GM12891 (cell line): ENCODE results near the genes FGR and PTAFR.

DNA sequence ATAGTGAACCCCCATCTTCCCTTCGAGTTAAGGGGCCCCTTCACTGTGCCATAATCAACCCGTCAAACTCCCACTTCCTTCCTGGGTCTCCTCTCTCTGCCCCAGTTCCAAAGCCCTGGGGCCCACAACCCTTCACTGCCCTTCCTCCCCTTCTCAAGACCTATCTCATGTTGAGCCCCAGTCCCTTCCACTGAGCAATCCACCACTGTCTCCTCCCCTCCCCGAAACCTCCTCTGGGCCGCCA, 42.1 kb upstream of the WASF2 start:
- RRBS, result no CpG with 5 or more reads among the region's 4 CpGs

DNA sequence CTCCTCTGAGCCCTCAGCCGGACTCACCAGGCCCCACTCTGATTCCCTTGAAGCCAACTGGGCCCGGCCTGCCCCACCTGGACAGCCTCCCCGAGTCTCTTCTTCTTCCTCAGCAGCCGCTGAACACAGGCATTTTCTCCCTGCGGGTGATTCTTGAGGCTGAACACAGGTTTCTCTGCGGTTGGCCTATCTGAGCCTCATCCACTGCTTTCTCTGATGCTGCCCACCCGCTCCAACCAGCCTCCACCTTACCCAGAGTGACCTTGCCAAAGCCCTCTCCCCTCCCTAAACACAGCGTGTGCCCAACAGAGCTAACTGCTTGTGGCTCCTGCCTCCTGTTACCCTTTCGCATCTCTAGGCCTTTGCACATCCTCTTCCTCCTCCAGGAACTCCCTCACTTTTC, 42.5 kb upstream of the WASF2 start:
- RRBS, result no CpG with 5 or more reads among the region's 9 CpGs

DNA sequence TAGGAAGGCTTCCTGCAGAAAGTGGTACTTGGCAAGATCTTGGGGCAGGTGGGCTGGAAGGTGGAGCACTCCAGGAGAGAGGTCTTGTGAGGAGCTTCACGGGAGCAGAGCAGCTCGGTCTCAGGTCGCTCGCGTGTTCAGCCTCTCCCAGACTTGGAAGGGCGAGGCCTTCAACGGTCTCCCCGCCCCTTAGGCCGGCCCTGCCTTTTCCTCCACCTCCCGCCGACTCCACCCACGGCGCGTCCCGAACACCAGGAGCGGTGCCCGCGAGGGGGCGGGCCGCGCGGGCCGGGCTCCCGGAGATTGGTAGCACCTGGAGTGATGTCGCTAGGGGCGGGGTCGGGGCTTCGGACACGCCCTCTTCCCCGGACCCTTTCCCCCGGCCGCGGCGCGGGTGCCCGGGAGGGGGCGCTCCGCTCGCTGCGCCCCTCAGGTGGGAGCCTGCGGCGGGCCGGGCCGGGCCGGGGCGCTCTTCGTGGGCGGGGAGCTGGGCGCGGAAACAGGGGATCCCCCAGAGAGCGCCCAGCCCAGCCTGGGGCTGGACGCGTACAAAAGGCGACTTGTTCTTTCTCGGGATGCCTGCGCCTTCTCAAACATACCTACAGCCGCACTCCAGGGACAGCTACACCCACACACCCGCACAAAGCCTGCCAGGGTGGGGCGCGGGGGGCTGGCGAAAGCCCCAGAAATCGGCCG, 35.5 kb downstream of the AHDC1 start:
- RRBS, result under 1% methylated on average over 26 of the region's 63 CpGs

DNA sequence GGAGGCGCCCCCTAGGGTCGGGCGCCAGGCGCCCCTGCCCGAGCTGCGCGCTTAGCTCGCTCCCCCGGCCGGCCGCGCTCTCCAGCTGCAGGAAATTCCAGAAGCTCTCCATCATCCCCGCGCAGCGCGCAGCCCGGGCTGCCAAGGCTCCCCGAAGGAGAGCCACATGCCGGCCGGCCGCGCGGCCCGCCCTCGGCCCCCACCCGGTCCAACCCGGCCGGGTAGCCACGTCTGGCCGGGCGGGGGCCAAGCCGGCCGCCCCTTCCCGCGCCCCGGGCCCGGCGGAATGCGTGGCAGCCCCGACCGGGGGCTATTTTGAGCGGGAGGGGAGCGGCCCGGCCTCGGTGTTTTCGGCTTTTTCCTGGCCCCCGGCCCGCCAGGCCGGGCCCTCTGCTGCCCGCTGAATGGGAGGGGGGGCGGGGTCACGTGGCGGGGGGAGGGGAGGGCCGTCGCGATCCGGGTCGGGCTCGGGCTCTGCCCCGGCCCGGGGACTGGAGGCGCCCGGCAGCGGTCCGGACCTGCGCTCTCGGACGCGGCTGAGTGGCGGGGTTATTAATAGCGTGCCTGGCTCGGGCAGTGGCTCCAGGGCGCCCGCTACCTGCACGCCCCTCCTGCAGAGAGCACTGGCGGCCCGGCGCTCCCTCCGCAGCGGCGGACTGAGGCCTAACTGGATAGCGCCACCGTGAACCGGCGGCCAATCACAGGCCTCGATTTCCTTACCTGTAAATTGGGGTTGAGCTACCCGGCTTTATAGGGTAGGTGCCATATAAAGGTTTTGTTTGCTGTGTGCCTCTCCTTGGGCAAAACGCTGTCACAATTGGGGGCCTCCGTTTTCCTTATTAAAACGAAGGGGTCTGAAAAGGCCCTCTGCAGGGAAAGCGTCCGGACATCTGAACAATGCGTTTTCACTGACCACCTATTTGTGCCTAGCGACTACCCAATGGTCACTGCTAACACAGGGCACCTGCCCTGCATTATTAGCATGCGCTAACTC, 28.2 kb downstream of the AHDC1 start:
- RRBS, result 3% methylated on average over 19 of the region's 95 CpGs

DNA sequence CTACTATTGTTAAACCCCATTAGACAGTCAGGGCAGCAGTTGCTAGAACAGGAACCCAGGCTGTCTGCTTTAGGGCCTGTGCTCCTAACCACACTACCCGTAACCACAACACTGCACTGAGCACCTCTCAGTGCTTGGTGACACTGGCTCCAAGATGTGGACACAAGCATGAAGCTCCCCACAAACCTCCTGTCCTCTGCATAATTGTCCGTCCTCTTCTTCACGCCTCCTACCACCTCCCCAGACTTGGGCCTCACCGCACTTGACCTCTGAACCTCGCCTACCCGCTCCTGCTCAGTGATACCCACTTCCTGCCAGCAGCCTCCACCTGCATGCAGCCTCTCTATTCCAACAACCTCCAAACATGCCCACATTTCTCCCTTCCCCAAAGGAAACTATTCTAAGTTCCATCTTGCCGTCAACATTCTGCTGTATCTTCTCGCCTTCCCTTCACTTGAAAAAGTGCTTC, 14.5 kb upstream of the AHDC1 start:
- RRBS, result no CpG with 5 or more reads among the region's 8 CpGs

DNA sequence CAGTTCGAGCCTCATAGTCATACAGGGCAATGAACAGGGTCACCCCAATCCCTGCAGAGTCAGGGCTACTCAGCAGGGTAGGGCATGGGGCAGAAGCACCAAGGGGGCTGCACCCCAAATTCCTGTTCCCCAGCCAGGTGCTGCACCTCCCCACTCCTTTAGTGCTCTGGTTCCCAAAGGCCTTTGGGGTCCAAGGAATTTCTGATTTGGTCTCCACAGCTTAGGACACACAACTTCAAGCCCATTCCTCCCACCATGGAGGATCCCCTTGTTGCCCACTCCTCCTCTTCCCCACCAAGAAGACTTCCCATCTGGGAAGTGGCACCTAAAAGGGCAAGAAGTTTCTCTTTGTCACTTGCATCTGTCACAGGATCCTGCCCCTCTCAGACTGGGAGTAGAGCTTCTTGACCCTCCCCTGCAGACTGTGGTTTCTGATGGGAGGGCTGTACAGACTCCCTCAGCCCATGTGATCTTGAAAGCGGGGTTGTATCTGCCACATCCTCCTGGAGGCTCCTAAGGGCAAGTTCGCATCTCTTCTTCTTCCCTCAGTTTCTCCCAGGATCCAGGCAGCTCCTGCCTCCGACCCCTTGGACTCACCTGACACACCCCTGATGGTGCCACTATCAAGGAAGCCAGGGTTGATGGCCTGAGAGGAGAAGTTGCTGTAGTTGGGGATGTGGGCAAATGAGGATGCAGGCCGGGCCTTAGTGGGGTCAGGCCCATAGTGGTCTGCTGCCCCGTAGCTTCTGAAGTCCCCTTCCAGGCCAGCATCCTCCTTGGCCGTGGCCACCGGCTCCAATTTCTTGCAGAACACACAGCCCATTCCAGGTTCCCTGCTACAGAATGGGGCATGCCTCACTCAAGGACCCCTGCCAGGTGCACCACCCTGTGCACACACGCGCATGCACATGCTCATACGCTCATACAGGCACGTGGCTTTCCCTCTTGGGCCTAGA, 11.6 kb downstream of the FGR start:
- RRBS, result 100% methylated on average over 3 of the region's 12 CpGs

- RRBS, result no CpG with 5 or more reads among the region's 32 CpGs
Measured at GRCh38 chr1:27634945-27635436, at the start of gene FGR. Gene FGR (minus strand): TSS chr1:27635185.

DNA sequence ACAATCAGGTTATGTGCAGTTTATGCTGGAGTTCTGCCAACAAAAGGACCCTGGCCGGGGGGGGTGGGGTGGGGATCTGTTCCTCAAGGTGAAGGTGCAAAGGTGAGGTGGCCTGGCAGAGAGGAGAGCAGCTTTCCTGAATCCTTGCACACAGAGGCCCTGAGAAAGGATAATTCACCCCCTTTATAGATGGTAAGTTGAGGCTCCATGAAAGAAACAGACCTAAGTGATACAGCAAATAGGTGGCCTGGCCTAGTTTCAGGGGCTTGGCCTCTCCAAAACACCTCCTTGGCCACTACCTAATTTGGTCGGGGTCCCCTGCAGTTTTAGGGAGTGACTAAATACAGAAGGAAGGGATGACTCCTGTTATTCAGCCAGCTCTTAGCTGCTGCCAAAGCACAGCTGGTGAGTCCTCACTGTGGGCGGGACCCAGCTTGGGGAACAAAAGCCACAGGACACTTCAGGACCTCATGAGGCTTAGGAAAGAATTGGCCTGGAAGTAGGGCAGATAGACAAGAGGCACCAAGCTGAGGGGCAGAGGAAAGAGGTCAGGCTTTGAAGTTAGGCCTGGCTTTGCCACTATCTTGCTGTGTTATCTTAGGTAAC, 16.0 kb downstream of the IFI6 start:
- RRBS, result no CpG with 5 or more reads among the region's 3 CpGs

- RRBS, result no CpG with 5 or more reads among the region's 1 CpG
Measured at GRCh38 chr1:27755136-27755553, 17.9 kb upstream of the STX12 start.

- RRBS, result no CpG with 5 or more reads among the region's 7 CpGs
Measured at GRCh38 chr1:27886949-27887593, 14.7 kb downstream of the THEMIS2 start.

DNA sequence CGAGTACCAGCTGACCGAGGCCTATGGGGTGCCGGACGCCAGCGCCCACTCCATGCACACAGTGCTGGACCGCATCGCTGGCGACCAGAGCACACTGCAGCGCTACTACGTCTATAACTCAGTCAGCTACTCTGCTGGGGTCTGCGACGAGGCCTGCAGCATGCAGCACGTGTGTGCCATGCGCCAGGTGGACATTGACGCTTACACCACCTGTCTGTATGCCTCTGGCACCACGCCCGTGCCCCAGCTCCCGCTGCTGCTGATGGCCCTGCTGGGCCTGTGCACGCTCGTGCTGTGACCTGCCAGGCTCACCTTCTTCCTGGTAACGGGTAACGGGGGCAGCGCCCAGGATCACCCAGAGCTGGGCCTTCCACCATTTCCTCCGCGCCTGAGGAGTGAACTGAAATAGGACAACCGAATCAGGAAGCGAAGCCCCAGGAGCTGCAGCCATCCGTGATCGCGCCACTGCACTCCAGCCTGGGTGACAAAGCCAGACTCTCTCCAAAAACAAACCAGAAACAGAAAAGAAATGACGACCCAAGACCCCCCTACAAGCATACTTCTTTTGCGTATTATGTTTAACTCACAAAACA, 1.1 kb upstream of the XKR8 start:
- RRBS, result no CpG with 5 or more reads among the region's 32 CpGs

GRCh38 chr1:28176514-28177485, at the start of gene PTAFR:
Gene PTAFR (minus strand): TSS chr1:28176690.
- RRBS, result no CpG with 5 or more reads among the region's 18 CpGs

DNA sequence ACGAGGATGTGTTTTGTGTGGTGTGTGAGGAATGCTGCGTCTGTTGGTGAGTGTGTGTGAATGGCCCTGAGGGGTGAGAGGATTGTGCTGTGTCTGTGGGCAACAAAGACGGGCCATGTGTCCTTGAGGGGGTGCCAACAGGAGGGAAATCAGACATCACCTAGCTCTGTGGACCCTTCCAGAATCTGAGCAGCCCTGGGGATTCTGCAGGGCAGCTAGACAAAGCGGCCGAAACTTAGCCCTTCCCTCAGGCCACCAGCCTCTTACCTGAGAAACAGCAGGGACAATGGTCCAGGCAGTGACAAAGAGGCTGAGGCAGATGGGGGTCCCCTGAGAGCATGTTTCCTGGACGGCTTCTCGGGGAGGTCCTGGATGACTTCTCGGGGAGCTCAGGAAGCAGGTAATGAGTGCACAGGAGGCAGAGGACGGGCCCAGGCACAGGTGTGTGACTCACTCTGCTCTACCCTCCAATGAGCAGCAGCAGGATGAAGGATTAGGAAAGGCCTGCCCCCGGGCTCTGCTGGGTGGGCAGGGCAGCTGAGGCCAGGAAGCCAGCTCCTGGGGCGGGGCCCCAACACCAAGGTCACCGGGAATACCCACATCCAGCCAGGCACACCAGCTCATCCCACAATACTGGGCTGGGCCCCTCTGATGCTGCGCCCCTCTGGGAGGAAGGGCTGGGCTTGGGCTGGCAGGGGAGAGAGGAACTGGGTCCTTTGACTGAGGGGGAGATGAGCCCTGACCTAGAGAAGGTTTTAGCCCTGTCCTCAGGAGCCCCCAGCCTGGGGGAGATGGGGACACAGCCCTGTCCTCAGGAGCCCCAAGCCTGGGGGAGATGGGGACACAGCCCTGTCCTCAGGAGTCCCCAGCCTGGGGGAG, 17.2 kb upstream of the PTAFR start:
- RRBS, result 67% methylated on average over 3 of the region's 13 CpGs

DNA sequence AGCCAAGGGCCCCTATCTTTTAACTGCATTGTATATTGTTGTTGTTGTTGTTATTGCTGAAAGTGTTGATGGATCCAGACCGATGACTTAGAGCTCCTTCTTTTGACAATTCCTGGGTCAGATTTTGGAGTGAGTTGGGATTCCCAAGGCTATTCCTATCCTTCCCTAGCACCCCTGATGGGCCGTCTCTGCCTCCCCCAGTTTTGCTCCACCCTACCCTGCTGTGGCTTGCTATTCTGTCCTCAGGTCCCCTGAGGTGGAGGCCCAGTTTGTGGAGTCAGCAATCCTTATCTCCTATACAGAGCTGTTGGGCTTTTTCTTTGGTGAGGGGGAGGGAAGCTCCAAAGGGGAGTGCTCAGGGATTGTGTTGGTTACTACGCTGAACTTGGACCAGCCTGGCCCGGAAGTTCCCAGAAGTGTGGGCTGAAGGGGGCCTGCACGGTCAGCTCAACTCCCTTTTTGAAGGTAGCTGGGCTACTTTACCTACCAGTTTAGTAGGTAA, 7.6 kb downstream of the SESN2 start:
- RRBS, result no CpG with 5 or more reads among the region's 5 CpGs

GRCh38 chr1:28580350-28580929, 11.6 kb upstream of the RAB42 start:
- RRBS, result no CpG with 5 or more reads among the region's 5 CpGs

GRCh38 chr1:28669309-28669721, 731 bp downstream of the GMEB1 start:
- RRBS, result 5% methylated on average over 3 of the region's 15 CpGs

DNA sequence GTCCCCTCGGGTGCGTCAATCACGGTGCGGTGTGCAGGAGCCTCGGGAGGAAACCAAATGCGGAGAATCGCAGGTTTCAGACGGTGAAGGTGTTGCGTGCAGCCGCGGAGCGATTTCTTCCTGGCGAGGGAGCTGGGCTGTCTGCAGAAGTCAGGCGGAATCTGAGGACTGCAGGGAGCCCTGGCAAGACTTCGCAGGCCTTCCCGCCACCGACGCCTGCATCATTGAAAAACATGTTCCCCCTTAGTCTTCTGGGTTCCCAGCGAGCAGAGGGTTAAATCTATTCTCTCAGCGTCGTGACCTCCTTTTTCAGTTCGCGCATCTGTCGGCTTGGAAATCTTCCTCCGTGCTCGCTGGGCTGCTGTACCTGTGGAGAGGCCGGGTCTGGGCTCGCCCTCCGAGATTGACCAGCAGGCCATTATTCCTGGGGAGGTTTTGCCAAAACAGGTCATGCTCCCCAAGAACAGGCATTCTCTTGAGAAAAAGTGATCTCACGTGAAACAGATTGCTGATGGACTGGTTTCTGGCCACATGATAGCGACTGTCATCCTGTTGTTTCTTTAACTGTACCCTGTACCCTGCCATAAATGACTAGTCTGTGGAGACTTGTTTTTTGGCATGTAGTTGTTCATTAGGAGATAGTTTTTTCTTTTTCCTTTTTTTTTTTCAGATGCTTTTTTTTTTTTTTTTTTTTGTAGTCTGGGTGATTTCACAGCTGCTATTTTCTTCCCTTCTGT, 857 bp downstream of the EPB41 start:
- RRBS, result no CpG with 5 or more reads among the region's 31 CpGs

DNA sequence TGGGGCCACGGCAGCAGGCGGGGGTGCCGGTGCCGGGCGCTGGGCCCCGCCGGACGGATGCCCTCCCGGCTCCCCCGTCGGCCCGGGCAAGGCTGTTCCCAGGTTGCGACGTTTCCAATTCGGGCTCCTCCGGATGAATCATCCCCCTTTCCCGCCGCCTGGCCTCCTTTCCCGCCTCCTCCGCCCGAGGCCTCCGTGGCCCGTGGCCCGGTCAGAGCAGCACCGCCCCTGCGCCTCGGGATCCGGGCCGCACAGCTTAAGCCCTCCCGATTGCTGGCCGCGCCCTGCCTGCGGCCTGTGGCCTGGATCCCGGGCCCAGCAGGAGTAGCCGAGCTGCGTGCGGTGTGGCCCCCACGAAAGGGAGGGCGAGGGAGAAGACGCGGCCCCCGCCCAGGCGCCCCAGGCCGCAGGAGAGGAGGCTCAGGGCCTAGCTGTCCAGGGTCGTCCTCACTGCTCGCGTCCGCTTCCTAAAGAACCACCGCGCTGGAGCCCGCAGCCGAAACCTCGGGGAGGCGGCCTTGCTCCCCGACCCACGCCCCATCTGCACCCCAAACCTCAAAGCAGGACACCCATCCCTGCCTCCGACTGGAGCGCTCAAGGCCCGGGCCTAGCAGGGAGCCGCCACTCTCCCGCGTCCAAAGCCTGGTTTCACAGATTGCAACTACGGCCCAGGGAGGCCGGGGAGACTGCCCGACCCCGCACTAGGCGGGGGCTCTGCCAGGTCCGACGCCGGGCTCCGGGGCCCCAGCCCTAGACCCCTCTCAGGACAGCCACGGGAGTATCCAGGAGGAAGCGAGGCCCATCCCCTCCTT, 901 bp downstream of the TMEM200B start:
- RRBS, result 5% methylated on average over 29 of the region's 73 CpGs

DNA sequence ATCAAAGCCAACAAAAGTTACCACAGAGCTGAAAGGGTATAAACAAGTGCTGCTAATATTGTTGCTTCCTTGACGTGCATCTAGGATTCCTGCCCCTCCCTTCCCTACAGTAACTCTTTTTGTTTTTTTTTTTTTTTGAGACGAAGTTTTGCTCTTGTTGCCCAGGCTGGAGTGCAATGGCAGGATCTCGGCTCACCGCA, 4.6 kb downstream of the SRSF4 start:
- RRBS, result no CpG with 5 or more reads among the region's 4 CpGs

DNA sequence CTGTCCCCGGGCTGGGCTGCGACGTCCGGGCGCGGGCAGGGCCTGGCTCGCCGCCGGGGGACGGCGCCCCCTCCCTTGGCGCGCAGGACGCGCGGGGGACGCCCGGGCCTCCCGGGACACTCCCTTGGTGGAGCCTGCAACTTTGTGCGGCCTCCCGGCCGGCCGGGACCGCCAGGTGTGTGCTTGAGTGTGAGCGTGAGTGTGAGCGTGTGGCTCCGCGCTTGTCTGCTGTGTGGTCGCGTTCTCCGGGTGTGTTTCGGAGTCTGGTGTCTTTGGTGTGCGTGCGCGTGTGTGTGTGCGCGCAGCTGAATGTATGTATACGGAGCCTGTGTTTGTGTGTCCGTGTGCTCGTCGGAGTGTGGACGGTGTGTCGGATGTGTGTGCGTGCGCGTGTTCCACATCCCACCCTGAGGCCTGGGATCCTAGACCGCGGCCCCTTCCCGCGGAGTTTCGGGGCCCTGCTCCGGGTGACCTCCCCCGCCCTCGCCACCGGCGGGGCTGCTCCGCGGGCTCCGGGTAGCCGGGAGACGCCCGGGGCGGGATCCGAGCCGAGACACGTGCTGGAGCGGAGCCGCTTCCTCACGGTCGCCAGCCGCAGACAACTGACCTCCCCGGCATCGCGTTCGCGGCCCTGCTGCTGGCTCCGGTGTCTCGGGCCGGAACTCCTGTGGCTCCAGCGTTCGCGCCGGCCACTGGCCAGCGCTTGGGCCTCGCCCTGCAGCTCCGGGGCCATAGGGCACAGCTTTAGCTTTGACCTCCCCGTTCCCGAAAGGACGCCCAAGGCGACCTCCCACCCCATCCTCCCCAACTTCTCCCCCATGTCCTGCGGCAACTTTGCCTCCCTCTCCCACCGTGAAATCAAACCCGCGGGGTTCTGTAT, 1.8 kb downstream of the PTPRU start:
- RRBS, result 4% methylated on average over 30 of the region's 94 CpGs